Stomach (tissue), 7 donors: ENCODE data around the gene SCAF8.

DNA sequence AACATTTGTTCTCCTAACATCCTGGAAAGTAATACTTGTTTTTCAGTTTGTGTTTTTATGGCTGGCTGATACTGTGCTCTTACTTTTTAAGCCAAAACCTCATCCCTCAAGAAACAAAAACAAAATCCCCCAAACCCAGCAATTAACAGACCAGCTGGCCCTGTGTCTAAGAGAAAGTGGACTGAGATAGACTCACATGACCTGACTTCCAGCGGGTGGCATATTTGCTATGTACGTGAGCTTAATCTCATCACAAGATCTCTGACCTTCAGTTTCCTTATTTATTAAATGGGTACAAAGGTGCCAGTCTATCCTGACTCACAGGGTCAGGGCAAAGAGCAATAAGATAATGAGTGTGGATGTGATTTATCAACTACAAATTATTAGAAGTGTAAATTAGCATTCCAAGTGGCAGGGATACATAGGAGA is 59.0 kb upstream of the CNKSR3 start:
- PRO-cap, result no peak
- RAMPAGE, long total RNA, 5 experiments, result no peak in any of the 5 experiments
- RRBS, result no CpG with 5 or more reads among the region's 2 CpGs

GRCh38 chr6:154732665-154733572 is at the start of gene SCAF8:
Gene SCAF8 (plus strand): TSS chr6:154733416.
- PRO-cap, result bidirectional peak, plus-strand start at chr6:154733046, minus-strand start at chr6:154732879; bidirectional peak, plus-strand start at chr6:154733407, minus-strand start at chr6:154733311
- RAMPAGE, long total RNA, 5 experiments, result start-site peak on the plus strand in 3 of 5 experiments, at chr6:154733365-154733498 at its widest, 26 to 69 reads per replicate
- RRBS, result 1% methylated on average over 40 of the region's 78 CpGs

- PRO-cap, result no peak
- RAMPAGE, long total RNA, 5 experiments, result no peak in any of the 5 experiments
- RRBS, result no CpG with 5 or more reads among the region's 13 CpGs
These were observed 16.4 kb downstream of the SCAF8 start for GRCh38 chr6:154749065-154750477.

DNA sequence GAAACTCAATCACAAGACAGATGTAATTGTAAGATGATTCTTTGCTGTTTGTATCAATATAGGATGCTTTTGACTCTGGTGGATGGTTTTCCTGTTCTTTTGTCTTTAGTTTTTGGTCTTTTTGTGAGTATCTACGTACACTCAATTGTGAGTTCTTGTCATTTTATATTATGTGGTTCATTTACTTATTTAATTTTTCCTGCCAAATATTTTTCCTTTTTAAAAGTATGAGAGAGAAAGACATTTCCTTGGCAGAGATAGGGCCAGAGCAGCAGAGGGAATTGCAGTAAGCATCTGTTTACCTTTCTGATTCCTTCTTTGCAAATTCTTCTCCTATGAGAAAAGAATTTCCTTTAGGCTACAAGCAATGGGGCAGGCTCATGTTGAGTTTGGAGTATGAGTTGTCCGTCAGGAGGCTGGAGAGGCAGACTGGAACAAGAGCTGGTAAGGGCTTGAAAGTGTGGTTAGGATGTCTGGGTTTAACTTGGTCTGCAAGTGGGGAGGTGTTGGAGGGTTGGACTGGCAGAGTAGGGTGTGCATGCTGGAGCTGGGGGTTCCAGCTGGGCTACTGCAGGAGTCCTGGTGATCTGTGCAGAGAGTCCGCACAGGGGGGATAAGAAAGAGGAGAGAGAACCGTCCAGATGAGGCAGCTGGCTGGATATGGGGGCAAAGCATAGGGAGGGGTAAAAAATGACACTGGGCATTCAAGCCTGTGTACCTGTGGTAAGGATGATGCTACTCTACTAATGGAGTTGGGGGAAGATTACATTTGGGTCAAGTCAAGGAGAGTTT is 19.6 kb downstream of the TIAM2 start:
- PRO-cap, result no peak
- RAMPAGE, long total RNA, 5 experiments, result no peak in any of the 5 experiments
- RRBS, result no CpG with 5 or more reads among the region's 4 CpGs

GRCh38 chr6:155091809-155092094 is 96.6 kb downstream of the TIAM2 start:
- PRO-cap, result no peak
- RAMPAGE, long total RNA, 5 experiments, result no peak in any of the 5 experiments
- RRBS, result no CpG with 5 or more reads among the region's 8 CpGs

DNA sequence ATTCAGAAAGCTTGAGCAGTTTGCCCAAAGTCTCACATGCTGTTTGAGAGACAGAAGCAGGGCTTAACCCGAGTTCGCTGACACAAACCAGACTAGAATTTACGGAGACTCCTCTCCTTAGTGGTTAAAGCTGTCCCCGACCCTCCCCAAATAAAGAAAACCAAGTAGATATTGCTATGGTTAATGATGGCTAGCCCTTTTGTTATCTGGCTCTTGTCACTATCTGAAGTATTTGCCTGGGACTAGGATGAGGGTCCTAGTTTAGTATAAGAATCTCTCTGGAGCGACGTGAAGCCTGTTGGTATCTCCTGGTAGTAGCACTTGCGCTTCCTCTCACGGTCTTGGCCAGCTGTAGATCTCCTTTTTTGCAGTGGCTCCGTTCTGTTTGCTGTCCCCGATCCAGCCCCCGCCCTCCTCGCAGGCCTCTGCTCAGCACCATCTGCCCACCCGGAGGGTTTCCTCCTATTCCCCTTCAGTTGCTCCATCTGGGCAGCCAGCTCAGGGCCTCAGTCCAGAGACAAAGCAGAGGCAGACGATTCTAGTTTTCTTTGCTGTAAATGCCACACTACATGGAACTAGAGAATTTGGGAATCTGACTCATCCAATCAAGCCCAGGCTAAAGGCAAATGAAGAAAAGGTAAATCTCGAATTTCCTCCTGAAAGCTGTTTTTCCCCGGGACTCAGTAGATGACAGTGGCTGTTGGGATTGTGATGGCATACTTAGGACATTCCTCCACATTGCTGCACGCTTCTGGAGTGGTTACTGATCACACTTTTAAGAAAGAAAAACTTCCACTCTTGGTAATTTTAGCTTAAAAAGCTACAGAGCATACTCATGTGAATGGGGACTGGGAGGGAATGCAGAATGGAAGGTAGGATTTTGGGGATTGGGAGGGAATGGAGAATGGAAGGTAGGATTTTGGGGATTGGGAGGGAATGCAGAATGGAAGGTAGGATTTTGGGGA is 126.6 kb downstream of the TIAM2 start:
- PRO-cap, result no peak
- RAMPAGE, long total RNA, 5 experiments, result no peak in any of the 5 experiments
- RRBS, result no CpG with 5 or more reads among the region's 17 CpGs

DNA sequence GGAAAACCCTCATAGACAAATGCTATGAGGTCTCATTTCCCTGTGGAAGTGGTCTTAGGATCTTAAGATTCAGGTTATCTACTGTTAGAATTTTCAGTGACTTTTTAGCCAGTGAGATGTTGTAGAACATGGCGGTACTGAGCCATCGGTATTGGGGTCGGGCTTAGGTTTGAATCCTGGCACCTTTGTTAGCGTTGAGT is 118.7 kb upstream of the CLDN20 start:
- PRO-cap, result no peak
- RAMPAGE, long total RNA, 5 experiments, result no peak in any of the 5 experiments
- RRBS, result no CpG with 5 or more reads among the region's 4 CpGs

DNA sequence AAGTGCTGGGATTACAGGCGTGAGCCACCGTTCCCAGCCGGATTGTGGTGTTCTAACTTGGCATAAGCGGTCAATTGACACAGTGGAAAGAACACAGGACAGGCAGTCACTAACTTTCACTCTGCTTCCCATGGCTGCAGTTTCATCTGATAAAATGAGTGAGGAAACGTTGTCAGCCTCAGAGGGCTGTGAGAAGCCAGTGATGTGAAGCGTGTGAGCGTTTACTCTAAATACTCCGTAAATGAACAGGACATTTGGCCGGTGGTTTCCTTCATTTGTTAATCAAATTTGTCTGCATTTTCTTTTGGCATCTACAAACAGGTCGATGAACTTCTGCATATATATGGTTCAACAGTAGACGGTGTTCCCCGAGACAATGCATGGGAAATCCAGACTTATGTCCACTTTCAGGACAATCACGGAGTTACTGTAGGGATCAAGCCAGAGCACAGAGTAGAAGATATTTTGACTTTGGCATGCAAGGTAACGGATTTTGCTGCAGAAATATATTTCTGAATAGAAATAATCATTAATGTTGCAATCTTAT is 87.2 kb upstream of the CLDN20 start:
- PRO-cap, result no peak
- RAMPAGE, long total RNA, 5 experiments, result no peak in any of the 5 experiments
- RRBS, result no CpG with 5 or more reads among the region's 14 CpGs

DNA sequence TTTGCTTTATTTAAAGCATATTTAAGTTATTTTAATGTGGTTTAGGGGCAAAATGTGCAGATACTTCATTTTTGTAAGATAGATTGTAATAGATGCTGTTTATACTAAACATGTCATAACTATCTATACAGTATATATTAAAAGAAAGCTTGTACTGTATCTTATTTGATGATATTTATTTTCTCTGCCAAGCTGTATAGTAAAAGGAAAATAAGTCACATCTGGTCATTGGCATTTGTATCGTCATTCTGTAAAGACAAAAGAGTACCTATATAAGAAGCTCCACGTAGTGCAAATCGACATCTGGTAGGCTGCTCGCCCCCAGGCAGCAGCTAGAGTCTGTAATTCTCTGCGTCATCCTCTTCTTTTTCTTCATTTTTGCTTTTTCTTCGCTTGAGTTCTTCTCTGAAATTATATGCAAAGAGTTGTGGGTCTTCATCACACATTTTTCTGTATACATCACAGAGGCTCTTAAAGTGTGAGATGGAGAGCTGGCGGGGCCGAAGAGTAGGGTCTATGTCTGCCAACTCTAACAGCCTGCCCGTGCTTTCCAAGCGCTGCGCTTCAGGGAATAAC is 6.2 kb upstream of the CLDN20 start:
- PRO-cap, result no peak
- RAMPAGE, long total RNA, 5 experiments, result no peak in any of the 5 experiments
- RRBS, result no CpG with 5 or more reads among the region's 11 CpGs

GRCh38 chr6:155363885-155364223 is 49.6 kb upstream of the TFB1M start:
- PRO-cap, result no peak
- RAMPAGE, long total RNA, 5 experiments, result no peak in any of the 5 experiments
- RRBS, result no CpG with 5 or more reads among the region's 6 CpGs

GRCh38 chr6:155418545-155418862 is 37.1 kb downstream of the NOX3 start:
- PRO-cap, result no peak
- RAMPAGE, long total RNA, 5 experiments, result no peak in any of the 5 experiments
- RRBS, result no CpG with 5 or more reads among the region's 4 CpGs

- PRO-cap, result no peak
- RAMPAGE, long total RNA, 5 experiments, result no peak in any of the 5 experiments
- RRBS, result no CpG with 5 or more reads among the region's 8 CpGs
These were observed 381.1 kb upstream of the ARID1B start for GRCh38 chr6:156395923-156396564.

- PRO-cap, result no peak
- RAMPAGE, long total RNA, 5 experiments, result no peak in any of the 5 experiments
- RRBS, result no CpG with 5 or more reads among the region's 9 CpGs
These were observed 3.5 kb downstream of the ARID1B start for GRCh38 chr6:156780284-156781504.

DNA sequence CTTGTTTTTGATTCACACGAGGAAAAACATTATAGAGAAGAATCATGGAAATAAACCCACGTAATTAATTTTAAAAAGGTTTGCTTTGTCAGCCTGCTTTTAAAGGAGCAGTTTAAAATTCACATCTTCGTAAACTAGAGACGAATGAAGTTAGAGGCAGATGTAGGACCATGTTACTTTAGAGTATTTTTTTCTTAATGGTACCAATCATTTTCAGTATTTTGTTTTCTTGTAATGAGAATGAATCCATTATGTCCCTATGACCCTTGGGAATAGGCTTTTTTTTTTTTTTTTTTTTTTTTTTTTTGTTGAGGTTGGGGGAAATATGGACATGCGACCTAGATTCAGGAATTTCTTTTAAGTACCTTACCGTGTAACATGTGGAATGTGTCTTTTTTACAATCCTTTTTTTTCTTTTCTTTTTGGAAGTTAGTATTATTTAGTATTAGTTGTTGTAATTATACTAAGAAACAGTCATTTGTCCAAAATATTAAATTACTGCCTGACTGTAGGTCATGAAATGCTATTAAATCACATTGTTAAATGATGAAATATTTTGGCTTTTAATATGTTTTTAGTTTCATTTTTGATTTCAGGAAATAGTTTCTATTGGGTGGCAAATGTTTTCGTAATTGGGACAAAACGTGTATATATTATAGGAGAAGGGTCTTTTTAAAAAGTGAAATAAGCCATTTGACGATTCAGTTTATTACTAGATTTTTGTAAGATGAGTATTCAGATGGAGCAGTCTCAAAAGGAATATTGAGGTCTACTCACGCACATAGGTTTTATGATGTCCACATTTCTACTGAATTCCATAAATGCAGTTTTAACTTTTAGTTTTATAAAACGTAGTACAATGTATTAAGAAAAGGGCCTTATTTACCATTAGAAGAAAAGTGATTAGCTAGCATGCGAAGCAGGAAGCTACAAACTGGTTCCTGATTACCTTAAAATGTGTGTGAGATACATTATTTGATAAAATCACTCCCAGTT is 4.8 kb downstream of the ARID1B start:
- PRO-cap, result no peak
- RAMPAGE, long total RNA, 5 experiments, result no peak in any of the 5 experiments
- RRBS, result no CpG with 5 or more reads among the region's 12 CpGs

GRCh38 chr6:156794824-156795460 is 17.8 kb downstream of the ARID1B start:
- PRO-cap, result no peak
- RAMPAGE, long total RNA, 5 experiments, result start-site peak on the plus strand in 1 of 5 experiments, at chr6:156794841-156795057 at its widest, 12 reads per replicate
- RRBS, result no CpG with 5 or more reads among the region's 12 CpGs

DNA sequence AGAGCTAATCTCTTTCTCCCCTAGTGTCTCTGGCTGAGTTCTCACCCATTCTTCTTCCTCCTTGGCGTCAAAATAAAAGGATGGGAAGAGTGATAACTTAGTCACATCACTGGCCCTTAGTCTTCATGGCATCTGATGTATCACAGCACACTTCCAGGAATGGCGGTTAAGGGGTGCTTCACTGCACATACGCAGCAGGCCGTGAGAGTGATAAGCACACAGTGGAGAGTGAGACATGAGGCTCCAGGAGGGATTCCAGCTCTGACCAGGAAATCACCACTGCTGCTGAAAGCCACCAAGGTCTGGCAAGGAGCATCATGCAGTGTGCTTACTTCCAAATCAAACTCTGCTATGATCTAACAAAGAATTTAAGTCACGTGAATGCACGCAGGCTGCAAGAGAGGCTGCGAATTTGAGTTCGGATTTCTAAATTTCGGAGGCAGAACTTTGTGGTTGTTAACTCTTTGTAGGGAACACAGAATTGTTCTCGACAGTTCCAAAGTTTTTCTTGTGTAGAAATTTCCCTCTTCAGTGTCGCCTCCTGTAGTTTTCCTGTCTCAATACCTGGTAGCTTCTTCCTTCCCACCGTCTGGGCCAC is 62.5 kb downstream of the ARID1B start:
- PRO-cap, result no peak
- RAMPAGE, long total RNA, 5 experiments, result no peak in any of the 5 experiments
- RRBS, result no CpG with 5 or more reads among the region's 12 CpGs

GRCh38 chr6:156936725-156937293 is 159.6 kb downstream of the ARID1B start:
- PRO-cap, result no peak
- RAMPAGE, long total RNA, 5 experiments, result start-site peak on the plus strand in 1 of 5 experiments, at chr6:156936916-156937277 at its widest, 12 reads per replicate
- RRBS, result no CpG with 5 or more reads among the region's 4 CpGs

DNA sequence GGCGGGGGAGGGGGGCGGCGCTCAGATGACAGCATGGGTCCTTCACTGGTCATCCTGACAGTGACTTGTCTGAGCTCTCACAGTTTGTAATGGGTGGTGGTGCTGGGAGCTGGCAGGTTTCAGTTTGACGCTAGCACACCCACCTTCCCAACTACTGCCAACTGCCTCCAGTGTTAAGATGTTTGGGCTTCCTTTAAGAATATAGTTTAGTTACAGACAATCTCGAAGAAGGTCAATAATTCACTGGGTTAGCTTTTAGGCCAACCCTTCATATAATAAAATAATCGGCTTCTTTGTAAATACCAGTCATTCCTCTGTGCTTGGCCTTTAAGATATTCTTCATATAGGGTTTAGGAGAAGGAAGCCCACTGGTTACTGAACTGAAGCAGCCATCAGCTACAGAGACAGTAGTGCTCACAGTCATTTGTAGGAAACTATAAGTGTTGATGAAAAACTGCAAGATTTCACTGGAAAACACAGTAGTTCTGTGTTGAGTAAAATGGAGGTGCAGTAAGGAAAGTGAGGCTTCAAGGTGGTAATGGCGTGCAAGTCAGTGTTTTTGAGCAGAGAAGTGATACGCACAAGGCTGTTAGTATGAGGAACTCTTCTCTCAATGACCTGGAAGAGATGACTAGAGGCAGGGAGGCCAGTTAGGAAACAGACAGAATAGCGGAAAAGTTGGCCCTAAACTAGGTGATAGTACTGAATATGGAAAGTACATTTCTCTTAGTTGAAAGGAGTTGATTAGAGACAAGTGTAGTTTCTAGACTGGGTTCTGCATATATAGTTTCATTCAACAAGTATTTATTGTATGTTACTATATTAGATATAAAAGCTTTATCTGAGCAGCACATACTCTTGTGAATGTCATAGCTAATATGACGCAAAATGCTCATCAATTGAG is 231.8 kb downstream of the ARID1B start:
- PRO-cap, result no peak
- RAMPAGE, long total RNA, 5 experiments, result no peak in any of the 5 experiments
- RRBS, result no CpG with 5 or more reads among the region's 10 CpGs

DNA sequence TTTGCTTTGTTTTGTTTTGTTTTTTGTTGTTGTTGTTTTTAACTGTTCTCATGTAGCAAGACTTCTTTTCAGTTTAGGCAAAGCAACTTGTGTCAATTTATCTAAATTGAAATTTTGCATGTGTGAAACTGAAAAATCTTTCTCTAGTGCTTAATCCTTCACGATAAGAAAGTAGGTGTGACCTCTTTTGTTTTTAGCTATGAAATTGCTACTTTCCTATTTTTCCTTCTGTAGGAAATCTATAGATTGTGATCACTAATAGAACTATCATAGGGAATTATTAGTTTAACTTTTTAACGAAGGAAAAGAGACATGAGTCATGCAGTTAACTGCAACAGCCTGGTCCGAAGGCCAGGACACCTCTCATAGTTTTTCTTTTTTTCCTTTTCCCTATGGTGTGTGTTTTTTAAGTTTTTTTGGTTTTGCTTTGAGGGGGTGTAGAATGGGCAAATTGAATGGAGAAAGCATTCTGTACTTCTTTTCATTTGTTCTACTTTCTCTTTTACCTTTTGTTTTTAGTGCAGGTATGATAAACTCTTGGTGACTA is 233.5 kb downstream of the ARID1B start:
- PRO-cap, result no peak
- RAMPAGE, long total RNA, 5 experiments, result start-site peak on the plus strand in 1 of 5 experiments, centred at position 276 of the sequence, 7 reads per replicate
- RRBS, result no CpG with 5 or more reads among the region's 3 CpGs

DNA sequence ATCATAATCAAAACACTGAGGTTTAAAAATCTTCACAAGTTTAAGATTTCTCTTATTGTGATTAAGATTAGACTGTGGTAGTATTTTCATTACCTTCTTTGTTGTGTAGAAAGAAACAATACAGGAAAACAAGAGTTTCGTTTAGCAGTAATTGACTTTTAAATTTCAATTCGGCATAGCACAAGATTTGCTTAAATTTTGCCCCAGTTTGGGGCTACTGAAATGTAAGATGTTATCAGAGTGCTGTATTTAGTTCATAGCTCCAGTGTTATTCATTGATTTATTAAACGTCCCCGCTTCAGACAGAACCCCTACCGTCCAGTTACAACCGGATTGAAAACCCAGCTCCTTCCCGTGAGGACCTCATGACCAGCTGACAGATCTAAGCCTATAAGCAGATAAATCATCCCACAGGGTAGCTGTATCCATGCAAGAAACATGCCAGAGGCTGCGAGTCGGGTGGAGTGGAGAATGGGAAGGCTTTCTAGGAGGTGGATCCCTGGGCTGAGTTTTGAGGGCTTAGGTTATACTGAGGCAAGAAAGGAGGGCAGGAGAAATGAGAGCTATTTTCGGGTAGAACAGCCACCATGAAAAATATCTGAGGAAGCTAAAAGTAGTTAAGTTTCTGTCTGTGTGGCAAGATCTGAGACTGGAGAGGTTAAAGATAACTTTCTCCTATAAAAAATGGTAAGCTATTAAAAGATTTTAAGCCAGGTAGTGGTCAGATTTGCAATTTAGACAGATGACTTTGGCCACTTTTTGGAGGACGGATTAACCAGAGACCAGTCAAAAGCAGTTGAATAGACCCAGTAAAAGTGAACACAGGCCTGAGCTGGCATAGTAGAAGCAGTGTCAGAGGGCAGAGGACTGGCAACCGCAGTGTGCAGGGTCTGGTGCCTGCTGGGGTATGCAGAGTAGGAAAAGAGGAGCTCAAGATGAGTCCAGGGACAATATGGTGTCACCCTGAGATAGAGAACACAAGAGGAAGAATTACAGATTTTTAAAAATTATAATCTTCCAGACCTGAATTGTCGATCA is 260.1 kb downstream of the ARID1B start:
- PRO-cap, result no peak
- RAMPAGE, long total RNA, 5 experiments, result start-site peak on the plus strand in 2 of 5 experiments, centred at positions 751 to 853 of the sequence, 5 to 7 reads per replicate
- RRBS, result no CpG with 5 or more reads among the region's 13 CpGs